Measurements from ENCODE around the gene TMEM60.

- PRO-cap, result no peak
These were observed 11.0 kb downstream of the YWHAG start for GRCh38 chr7:76347690-76348306.

GRCh38 chr7:76359719-76360036 lies 887 bp upstream of the YWHAG start:
- PRO-cap, result no peak

DNA sequence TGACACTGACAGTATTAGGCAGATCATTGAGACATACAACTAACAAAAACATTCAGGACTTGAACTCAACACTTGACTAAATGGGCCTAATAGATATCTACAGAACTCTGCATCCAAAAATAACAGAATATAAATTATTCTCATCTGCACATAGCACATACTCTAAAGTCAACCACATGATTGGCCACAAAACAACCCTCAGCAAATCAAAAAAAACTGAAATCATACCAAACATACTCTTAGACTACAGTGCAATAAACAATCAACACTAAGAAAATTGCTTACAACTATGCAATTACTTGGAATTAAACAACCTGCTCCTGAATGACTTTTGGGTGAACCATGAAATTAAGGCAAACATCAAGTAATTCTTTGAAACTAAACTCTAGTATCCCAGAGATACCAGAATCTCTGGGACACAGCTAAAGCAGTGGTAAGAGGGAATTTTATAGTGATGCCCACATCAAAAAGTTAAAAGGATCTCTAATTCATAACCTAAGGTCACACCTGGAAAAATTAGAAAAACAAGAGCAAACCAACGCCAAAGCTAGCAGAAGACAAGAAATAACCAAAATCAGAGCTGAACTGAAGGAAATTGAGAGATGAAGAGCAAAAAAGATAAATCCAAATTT lies 31.1 kb downstream of the POMZP3 start:
- PRO-cap, result no peak

DNA sequence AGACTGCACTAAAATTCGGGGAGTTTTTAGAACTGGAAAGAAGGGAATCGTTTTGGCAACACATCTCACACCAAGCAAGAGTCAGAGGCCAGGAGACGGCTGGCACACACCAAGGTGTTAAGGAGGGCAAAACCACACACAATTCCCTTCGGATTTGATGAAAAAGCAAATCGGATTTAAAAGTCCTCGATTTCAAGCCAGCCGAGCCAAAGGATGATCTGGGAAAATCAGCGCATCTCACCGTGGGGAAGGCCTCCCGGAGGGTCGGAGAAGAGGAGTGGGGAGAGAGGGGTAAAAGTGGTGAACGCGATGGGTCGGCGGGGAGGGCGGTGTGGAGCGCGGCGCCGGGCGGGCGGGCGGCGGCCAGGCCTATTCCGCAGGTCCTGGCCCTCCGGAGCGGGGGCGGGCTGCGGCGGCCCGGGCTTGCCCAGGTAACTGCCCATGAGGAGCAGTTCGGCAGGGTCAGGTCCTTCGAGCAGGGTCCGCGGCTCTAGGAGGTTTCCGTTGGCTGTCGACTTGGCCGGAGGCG lies 548 bp downstream of the POMZP3 start:
- PRO-cap, result no peak

DNA sequence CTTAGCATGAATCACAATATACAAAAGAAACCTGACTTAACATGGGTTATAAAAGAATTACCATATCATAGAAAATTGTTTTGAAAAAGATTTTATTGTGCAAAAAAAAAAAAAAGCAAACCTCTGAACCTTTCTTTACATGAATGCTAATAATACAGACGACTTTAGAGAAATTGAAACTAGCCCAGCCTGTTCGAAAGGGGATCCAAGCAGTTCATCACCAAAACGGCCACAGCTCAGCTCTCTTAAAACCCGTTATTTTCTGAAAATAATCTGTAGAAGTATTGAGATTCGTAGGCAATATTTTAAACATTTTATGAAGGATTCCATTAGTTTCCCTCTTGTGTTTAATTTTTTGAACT lies 9.8 kb upstream of the GSAP start:
- PRO-cap, result no peak

- PRO-cap, result no peak
These were observed 50.6 kb downstream of the PTPN12 start for GRCh38 chr7:77587663-77588177.

GRCh38 chr7:77619224-77619586 lies 77.1 kb upstream of the RSBN1L start:
- PRO-cap, result no peak

DNA sequence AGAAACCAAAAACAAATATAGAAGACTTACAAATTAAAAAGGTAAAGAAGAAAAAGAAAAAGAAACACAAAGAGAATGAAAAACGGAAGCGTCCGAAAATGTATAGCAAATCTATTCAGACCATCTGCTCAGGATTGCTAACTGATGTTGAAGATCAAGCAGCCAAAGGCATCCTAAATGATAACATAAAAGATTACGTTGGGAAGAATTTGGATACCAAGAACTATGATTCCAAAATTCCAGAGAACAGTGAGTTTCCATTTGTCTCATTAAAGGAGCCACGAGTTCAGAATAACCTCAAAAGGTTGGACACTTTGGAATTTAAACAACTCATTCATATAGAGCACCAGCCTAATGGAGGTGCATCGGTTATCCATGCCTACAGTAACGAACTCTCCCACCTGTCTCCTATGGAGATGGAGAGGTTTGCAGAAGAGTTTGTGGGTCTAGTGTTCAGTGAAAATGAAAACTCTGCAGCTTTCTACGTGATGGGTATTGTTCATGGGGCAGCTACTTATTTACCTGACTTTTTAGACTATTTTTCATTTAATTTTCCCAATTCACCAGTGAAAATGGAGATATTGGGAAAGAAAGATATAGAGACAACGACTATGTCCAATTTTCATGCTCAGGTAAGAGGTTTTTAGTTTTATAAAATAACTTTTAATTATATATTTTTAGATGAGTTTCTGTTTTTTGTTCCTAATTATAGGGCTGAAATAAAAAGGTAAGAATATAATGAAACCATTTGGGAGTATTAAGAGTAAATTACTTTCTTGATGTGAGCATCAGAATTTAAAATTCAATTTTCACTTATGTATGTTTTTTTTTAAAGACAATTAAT lies 48.6 kb downstream of the TMEM60 start:
- PRO-cap, result no peak

GRCh38 chr7:77798283-77798499 lies at the start of gene TMEM60:
Gene TMEM60, minus strand, starts transcription at chr7:77798434.
- PRO-cap, result unidirectional peak, minus-strand start at chr7:77798349; bidirectional peak, plus-strand start at chr7:77798840, minus-strand start at chr7:77798411

DNA sequence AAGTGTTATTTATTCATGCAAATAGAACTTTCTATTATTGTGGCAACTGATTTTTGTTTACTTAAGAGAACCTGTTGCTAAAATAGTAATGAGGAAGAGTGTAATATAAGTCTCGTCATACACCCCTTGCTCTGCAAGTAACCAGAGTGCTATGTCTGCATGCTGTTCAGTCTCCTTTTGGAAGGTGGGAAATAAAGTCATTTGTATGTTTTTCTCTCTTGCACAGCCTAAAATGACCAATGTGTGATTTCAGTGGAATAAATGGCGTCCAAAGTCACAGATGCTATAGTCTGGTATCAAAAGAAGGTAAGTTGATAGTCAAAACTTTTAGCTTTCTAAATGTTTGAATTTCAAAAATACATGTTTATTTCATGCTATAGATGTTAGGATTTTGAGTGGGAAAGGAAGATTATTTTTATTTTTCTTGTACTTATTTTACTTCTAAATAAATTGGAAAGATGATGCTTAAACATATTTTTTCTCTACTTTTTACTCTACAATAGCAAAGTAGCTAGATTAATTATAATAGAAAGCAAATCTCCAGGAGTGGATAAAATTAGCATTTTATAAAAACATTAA lies 41.9 kb upstream of the TMEM60 start:
- PRO-cap, result no peak

DNA sequence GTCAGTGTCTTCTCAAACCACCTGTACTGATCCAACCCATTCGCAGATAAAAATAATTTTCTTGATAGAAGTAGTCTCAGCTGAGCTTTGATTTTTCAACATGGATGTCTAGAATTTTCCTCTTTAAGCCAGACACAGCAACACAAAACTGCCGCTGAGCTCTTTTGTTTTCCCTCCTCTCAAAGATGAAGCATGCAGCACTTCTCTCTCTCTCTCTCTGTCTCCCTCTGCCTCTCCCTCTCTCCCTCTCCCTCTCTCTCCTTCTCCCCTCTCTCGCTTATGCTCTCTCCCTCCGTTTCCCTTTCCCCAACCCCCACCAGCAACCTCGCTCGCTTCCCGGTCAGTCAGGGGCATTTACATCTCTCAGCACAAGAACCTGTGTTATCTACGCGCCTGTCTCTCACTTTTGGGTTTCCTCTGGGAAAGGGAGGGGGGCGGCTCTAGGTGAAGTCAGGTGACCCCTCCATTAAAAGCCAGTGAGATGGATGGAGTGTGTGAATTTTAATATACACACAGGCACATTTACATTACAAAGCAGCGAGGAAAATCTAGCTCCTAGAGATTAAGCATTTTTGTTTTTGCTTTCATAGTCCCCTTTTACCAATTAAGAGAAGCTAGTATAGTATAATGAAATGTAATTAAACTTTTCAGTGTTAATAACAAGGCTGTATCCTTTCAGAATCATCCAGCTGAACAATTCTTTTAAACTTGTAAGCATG lies 682.4 kb downstream of the MAGI2 start:
- PRO-cap, result no peak

GRCh38 chr7:79191449-79192065 lies 261.9 kb downstream of the MAGI2 start:
- PRO-cap, result no peak

DNA sequence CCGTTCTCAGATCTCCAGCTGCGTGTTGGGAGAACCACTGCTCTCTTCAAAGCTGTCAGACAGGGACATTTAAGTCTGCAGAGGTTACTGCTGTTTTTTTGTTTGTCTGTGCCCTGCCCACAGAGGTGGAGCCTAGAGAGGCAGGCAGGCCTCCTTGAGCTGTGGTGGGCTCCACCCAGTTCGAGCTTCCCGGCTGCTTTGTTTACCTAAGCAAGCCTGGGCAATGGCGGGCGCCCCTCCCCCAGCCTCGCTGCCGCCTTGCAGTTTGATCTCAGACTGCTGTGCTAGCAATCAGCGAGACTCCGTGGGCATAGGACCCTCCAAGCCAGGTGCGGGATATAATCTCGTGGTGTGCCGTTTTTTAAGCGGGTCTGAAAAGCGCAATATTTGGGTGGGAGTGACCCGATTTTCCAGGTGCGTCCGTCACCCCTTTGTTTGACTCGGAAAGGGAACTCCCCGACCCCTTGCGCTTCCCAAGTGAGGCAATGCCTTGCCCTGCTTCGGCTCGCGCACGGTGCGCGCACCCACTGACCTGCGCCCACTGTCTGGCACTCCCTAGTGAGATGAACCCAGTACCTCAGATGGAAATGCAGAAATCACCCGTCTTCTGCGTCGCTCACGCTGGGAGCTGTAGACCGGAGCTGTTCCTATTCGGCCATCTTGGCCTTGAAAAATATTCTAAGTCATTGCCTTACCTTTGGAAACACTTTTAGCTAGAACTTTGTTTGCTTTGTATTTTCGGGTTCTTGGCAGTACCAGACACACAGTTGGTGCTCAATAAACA lies 218.1 kb downstream of the MAGI2 start:
- PRO-cap, result no peak

DNA sequence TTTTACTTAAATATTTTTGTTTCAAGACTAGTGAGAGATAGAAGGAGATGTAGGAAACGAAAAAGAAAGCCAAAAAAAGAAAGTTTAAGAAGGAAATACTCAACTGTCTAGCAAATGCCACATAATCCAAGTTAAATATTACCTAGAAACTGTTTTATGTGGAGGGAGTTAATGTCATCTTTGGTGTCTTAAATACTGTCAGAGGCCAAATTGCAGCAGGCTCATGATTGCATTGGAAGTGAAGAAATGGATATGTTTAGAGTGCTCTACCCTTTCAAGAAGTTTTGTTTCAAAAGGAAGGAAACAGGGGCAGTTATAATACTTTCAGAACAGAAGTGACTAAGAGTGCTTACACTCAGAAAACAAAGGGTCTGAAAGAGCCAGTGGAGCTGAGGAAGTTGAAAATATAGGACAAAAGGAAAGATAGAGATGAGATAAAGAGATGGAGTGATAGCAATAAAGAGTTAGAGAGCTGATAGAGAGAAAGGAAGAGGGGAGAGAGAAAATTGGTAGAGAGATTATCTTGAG lies 28.1 kb upstream of the GNAI1 start:
- PRO-cap, result no peak

GRCh38 chr7:80174047-80174700 lies 39.5 kb downstream of the GNAI1 start:
- PRO-cap, result no peak

DNA sequence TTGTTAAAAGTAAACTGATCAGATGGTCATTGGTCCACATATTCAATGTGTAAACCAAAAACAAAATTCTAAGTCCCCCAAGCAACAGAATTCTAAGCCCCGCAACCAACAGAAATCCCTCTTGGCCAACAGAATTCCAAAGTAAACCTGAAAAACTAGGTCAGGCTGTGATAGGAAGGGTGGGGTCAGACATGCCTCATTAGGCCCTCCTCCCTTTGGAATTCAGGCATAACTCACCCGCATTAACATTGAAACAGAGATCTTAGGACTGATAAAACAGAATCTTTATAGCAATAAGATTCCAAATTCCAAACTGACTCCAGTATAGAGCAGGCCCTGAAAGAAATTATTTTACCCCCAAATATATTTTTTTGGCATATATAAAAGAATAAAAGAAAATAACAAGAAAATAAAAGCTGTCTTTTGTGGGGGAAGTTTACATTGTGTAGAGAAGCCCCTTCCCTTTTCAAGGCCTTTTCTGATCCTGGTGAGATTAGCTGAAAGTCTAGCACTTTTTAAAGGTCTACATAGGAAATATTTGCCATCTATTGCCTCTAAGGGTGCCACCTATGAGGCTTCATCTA lies 30.6 kb downstream of the GNAT3 start:
- PRO-cap, result no peak

DNA sequence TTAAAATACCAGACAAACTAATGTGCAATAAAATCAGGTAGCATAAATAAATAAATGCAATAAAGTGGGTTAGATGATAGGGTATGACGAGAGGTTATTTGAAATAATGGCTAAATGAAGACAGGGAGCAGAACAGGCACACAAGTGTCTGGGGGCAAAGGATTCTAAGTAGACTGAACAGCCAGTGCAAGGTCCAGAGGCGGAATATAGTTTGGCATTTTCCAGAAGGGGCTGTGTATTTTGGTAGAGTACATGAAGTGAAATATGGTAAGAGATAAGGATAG lies 44.6 kb upstream of the CD36 start:
- PRO-cap, result no peak

GRCh38 chr7:80641505-80641884 lies 3.1 kb downstream of the CD36 start:
- PRO-cap, result no peak

DNA sequence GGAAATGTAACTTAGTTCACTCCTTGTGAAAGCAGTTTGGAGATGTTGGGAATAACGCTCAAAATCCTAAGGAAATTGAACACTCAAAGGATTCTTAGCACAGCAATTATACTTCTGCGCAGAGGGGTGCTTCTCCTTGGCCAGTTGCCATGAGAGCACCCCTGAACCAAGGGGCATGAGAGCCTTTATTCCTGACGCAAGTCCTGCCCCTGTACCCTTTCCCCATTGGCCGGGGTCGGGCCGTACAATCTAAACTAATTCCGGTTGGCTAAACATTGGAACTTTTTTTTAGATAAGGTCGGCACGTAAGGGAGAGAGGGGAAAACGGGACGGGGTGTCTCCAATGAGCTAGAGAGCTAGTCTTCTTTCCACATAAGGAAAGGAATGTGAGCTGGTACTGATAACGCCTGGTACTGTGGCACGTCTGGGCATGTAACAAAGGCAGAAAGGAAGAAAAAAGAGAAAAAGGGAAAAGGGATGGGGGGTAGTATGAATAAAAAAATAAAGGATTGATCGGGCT lies 96.8 kb downstream of the CD36 start:
- PRO-cap, result no peak

GRCh38 chr7:83461770-83462384 lies 187.1 kb downstream of the SEMA3E start:
- PRO-cap, result no peak

All from pulmonary artery (tissue), 1 donor.